ENCODE results near the gene NLGN1.

DNA sequence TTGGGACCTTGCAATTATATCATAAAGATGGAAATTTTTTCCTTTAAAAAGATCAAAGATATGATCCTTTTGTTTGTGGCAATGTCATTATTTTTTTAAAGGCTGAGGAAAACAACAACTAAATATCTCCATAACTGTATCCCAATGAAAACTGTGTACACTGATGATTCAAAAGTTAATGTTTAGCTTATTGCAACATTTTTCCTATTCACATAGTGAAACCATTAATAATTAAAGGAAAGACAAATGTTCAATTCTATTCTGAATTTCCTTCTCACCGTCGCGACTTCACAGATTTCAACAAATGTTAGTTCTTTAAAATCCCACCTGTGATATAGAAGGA, 40.3 kb downstream of the TMEM212 start:
- PRO-cap = no peak

DNA sequence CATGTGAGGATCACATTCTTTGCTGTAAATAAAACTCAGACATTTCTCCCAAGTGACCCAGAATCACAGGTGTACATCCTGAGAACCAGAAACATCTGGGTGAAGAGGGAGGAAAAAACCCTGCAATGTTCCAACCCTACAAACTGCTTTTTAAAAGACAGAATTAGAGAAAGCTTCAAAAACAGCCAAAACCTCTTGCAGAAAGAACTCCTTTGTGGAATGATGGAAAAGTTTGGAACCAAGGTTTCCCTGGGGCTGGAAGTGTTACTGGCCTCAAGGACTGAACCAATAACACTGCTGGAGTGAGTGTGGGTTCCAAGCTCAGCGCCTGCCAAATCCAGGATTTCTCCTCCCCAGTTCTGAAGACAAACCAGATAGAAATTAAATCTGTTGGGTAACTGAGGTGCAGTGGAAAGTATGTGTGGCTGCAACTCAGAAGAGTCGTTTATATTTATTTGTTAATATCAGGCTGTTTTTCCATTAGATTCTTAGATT, 66.6 kb upstream of the FNDC3B start:
- PRO-cap = no peak

DNA sequence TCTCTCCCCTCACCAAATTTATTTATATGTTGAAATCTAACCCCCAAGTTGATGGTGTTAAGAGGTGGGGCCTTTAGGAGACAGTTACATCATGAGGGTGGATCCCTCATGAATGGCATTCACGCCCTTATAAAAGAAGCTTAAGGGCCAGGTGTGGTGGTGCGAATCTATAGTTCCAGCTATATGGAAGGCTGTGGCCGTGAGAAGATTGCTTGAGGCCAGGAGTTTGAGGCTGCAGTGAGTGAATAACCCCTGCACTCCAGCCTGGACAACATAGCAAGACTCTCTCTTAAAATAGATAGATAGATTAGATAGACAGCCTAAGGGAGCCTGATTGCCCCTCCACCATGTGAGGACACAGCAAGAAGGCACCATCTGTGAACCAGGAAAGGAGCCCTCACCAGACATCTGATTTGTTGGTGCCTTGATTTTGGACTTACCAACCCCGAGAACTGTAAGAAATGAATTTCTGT, 24.5 kb downstream of the FNDC3B start:
- PRO-cap = no peak

DNA sequence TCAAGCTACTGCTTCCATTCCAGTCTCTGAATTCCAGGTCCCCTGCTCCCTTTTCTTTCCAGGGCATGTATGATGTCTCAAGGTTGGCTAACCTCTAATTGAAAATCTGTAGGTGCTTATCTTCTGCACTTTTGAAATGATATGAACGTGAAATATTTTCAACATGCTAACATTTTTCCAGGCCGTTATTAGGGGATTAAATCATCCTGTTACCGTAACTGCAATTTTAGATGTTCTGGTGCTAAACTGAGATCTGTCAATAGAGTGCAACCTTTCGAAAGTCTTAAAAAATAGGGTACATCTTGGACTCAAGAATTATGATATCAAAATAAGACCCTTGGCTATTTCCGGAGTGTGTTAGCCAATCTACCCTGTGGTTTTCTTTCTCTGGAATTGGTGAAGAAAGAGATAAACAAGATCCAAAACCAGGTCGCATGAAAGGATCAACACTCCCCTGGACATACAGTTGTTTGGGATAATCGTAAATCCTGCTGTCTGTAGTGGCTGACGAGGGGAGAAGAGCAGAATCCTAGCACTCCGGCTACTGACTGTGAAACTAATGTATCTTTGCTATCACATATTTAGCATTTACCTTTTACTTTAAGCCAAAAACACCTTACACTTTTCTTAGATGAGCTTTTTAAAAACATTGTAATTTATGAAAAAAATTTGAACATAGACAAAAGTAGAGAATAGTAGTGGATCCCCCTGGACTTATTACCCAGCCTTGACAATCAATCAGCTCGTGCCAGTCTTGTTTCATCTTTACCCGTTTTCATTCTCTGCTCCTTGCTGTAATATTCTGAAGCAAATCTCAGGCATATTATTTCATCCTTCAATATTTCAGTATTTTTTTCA, 30.9 kb downstream of the FNDC3B start:
- PRO-cap = no peak

DNA sequence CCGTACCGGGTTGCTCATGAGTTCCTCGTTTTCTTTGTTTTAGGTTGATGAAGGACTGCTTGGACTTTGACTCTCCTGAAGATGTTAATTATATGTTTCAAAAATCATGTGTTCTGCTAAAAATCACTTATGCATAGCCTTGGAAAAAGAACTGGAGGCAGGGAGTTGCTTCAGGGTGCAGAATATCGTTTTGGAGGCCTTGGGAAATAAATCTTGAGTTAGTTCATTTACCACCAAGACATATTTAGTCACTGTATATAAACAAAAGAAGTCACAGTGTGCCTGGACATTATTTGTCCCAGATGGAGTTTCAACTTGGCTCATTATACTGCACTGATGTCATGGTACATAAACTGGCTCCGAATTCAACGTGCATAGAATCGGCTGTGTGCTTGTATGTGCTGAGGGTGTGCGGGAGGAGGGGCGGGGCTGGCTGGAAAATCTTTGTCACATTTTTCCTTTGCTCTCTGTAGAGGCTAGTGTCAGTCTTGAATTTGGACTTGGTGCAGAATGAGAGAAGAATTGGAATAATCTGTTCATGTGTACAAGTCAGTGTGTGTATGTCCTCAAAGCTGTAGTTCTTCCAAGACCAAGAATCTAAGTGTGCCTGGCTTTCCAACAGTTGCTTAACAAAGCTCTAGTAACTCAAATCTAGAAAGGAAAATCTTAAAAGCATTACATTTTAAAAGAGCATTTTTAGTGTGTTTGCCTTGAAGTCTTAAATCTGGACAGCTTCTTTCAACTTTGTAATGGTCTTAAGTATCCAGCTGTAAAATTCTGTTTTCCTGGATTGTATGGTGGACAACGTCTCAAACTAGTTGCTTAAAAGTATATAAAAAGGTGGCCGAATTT, 86.7 kb downstream of the FNDC3B start:
- PRO-cap = no peak

DNA sequence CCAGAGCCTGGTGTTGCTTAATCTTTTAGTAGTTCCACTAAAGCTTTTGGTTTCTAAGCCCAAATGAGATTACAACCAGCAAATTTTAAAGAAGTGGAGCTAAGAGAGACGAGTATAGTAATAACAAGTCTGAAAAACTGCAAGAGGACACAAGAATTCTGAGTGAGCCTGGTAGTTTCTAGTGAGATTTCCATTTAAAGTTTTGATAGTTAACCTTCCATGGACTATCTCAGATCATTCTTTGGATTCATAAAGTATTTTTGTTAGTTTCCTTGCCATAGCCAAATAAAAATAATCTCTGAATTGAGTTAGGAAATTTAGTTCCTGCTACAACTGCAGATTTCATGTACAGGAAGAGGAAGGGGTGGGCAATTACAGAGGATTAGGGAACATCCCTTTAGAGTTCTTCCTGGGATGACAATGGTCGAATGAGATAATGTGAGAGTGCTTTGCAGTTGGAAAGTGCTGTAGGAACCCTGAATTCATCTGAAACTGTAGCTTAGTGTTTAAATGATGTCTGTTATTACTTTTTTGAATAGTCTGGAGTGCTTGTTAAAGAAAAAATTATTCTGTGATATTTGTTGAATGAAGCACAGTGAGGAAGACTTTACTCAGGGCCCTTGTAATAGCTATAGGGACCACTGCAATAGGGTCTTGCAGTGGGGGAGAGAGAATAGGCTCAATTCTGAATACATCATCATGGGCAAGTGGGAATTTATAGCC, 137.0 kb downstream of the FNDC3B start:
- PRO-cap = no peak

GRCh38 chr3:172210900-172211496, 171.6 kb downstream of the FNDC3B start:
- PRO-cap = no peak

- PRO-cap = no peak
Measured at GRCh38 chr3:172247325-172247962, 200.8 kb downstream of the GHSR start.

DNA sequence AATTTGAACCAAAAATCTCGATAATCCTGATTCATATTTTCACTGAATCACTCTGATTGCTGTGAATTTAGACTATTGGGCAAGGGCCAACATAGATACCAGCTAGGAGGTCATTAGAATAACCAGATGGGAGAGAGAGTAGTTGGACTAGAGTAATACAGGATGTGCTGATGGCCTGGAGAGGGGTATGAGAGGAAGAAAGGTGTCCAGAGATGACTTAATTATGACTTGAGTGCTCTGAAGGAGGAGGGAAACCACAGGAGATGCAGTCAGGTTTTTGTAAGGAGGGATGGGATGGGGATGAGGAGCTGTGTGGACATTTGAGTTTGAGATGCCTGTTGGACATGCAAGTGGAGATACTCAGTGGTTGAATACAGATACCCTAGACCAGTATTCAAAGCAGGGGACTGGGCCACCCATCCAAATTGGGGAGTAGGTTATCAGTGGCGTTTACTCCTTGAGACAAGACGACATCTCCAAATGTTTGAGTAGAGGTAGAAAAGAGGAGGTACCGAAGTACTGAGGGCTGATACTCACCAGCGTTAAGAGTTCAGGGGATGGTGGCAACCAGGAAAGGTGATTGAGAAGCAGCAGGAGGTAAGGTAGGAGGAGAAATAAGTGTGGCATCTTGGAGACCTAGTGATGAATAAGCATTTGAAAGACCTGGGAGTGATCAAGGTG, 96.6 kb downstream of the GHSR start:
- PRO-cap = no peak

GRCh38 chr3:172536332-172537033, 13.3 kb upstream of the TNFSF10 start:
- PRO-cap = no peak

DNA sequence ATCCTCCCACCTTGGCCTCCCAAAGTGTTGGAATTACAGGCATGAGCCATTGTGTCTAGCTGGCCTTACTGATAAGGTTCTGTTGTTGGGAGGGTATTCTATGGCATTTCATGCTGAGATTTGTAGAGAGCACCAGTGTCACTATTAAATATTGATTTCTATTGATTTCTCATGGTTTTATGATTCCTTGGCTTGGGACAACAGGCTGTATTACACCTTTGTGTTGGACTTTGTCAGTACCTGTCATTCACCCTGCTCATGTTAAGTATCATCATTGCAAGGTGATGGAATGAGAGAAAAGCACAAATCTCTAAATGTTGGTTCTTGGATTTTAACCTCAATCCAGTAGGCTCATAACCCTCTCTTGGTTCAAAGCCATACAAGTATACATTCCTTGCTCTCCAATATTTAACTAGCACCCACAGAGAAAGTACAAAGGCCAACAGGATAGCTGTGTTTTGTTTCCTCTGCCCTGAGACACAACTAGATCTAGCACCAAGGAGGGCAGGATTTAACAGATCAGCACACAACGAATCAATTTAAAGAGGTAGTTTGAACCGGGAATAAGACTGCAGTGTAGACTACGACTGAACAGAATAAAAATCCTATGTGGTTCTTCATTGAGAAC, 77.9 kb upstream of the TNFSF10 start:
- PRO-cap = no peak

GRCh38 chr3:172692712-172693301, 18.1 kb downstream of the NCEH1 start:
- PRO-cap = no peak

GRCh38 chr3:172698198-172698631, 12.7 kb downstream of the NCEH1 start:
- PRO-cap = no peak

DNA sequence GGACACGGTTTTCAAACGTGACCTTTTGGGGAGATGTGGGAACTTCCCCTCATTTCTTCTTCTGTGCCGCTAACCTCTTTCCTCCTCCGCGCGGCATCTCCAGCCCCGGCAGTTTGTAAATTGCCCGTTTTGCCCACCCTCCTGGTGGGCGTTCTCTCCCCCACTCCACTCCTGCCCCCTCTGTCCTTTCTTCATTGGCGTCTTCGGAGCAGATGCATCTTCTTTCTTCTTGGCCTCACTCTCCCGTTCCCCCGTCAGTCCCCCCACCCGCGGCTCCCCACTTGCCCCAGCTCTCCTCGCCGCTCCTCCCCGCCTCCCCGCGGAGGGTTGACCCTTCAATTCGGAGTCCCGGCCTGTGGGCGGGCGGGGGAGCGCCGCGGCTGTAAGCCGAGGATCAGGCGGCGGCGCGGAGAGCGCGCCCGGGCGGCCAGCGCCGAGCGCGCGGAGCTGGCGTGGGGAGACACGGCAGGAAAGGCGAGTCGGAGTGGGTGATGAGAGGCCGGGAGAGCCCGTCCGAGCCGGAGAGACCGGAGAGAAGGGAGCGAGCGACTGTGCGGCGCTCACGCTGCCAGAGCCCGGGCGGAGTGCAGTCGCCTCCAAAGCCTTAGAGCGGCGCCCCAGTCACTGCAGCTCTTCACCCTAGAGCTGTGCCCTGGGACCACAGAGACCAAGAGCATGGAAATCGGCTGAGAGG, at the start of gene NLGN1:
TSS of gene NLGN1 (plus strand) at position 374 of the 694 bp plus-strand sequence.
- PRO-cap = no peak

- PRO-cap = no peak
Measured at GRCh38 chr3:175273947-175274329, 414.8 kb downstream of the NAALADL2 start.

GRCh38 chr3:176489160-176489359, 708.2 kb downstream of the TBL1XR1 start:
- PRO-cap = no peak

DNA sequence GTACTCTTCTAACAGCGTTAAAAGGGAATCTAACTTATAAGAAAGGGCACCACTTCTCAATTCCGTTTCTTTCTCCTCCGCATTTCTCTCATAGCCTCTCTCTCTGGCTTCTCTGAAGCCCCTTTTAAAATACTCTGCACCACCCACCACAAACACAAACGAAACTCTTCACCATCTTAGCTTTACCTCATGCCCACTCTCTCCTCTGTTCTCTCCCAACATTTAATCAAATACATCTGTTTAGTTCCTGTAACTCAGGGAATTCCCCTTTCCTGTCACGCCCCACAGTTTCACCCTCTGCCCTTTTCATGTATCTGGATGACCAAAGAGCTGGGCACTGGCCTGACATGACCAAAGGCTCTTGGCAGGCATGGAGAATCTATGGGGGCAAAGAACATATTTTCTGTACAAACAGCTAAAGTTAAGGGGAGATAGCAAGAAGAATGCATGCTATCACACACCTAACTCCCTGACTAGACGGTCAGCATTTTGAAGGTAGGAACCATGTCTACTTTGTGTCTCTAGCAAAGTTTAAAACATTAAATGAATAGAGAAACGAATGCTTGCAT, 270.0 kb downstream of the TBL1XR1 start:
- PRO-cap = no peak

DNA sequence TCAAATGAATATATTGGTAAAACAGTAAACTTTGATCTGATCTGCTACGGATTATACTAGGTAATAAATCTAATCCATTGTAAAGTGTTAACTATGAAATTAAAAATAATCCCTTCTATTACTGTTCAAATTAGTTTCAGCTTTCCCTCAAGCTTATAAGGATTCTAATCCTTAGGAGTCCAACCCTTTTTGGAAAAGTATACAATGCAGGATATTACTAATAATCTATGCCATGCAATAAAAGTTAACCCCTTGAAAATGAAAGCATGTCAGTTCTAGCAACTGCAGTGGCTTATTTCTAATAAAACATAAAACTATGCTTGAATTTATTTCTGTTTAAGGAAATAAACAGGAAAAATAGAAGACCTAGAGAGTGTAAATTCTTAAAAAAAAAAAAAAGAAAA, 177.7 kb downstream of the TBL1XR1 start:
- PRO-cap = no peak

GRCh38 chr3:177109527-177110392, 87.5 kb downstream of the TBL1XR1 start:
- PRO-cap = no peak

GRCh38 chr3:177166496-177167103, 30.7 kb downstream of the TBL1XR1 start:
- PRO-cap = no peak